Adrenal gland (tissue), 7 donors: ENCODE measurements around a stretch of chr7.

GRCh38 chr7:114434839-114435522, 20.4 kb downstream of the FOXP2 start:
- PRO-cap, 3 experiments = no peak in any of the 3 experiments
- RAMPAGE, long total RNA, 4 experiments = no peak in any of the 4 experiments
- RRBS = no CpG with 5 or more reads among the region's 3 CpGs

DNA sequence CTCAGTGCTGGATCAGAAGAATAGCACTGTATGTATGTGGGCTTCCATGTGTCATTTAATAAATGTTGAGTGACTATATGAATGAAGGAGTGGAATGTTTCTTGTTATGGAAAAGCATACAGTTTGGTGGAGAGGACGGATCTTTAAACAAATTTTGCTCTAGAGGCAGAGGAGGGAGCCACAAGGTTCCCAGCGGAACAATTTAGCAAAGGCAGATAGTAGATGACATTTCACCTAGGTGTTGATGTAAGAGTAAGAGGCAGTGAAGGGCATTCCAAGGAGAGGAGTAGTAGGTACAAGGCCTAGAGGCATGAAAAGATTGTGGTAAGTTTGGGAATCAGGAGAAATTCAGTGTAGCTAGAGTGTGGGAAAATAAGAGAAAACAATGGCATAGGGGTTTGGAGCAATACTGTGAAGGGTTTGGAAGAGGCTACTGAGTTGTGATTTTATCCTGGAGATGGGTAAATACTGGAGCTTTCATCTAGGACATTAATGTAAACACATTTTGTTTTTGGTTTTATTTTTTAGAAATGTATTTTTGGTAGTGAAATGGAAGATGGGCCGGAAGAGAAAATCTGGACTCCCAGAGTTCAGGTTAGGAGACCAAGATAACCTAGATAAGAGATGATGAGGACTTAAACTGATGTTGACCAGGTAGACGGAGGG, 43.1 kb downstream of the MDFIC start:
- PRO-cap, 3 experiments = no peak in any of the 3 experiments
- RAMPAGE, long total RNA, 4 experiments = start-site peak on the plus strand in 1 of 4 experiments, centred at position 173 of the sequence, 8 reads per replicate
- RRBS = no CpG with 5 or more reads among the region's 4 CpGs

DNA sequence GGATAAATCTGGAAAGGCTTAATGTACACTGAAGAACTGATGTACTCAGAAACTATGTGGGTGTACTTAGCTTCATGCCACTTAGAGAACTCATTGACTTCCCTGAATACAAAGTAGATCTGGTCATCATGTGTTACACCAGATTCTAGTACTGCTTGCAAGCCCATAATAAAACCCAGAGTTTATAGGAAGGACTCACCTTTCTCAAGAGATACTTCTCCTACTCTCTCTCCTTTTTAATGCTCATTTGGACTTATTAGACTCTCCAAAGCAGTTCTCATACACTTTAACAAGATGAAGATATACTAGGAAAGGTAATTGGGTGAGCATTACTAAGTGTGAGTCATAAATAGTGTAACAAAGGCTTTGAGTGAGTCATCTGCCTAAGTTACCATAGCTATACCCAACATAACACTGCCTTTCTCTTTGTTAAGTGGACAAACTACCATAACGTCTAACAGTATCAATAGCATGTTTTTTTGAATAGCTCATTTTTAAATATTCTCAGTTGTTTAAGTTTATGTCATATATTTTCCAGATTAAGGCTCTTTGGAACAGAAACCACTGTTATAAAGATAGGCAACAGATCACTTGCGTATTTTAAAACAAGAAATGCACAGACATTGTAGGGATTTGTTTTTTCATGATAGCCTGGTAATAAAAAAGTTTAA, 309.2 kb downstream of the MDFIC start:
- PRO-cap, 3 experiments = no peak in any of the 3 experiments
- RAMPAGE, long total RNA, 4 experiments = no peak in any of the 4 experiments
- RRBS = no CpG with 5 or more reads among the region's 2 CpGs

GRCh38 chr7:116210818-116211858, 799 bp downstream of the TES start:
- PRO-cap, 3 experiments = peak in 3 of 3 experiments; most common plus-strand start chr7:116211167 (in 2); most common minus-strand start chr7:116211464 (in 3)
- RAMPAGE, long total RNA, 4 experiments = no peak in any of the 4 experiments
- RRBS = 2% methylated on average over 3 of the region's 44 CpGs

- PRO-cap, 3 experiments = no peak in any of the 3 experiments
- RAMPAGE, long total RNA, 4 experiments = no peak in any of the 4 experiments
- RRBS = no CpG with 5 or more reads among the region's 4 CpGs
Measured at GRCh38 chr7:116228264-116228622, 17.9 kb downstream of the TES start.

- PRO-cap, 3 experiments = peak in 2 of 3 experiments; most common plus-strand start chr7:116512216 (in 2); most common minus-strand start chr7:116511601 (in 1)
- RAMPAGE, long total RNA, 4 experiments = no peak in any of the 4 experiments
- RRBS = no CpG with 5 or more reads among the region's 12 CpGs
Measured at GRCh38 chr7:116511368-116512532, 12.2 kb downstream of the CAV2 start.

DNA sequence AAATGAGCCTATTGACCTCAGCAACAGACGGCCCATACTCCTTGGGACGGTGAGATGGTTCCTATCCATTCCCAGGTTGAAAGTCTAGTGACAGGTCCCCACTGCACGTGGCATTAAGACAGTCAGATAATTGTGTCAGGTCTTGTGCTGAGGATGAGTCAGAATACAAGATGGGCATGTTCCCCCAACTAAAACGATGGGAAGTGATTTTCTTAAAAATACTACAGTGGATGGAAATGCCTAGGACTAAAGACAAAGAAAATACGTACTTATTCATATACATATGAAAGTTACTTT, 2.1 kb downstream of the CAV1 start:
- PRO-cap, 3 experiments = no peak in any of the 3 experiments
- RAMPAGE, long total RNA, 4 experiments = no peak in any of the 4 experiments
- RRBS = no CpG with 5 or more reads among the region's 5 CpGs

GRCh38 chr7:116559043-116560011, 34.5 kb downstream of the CAV1 start:
- PRO-cap, 3 experiments = no peak in any of the 3 experiments
- RAMPAGE, long total RNA, 4 experiments = no peak in any of the 4 experiments
- RRBS = no CpG with 5 or more reads among the region's 9 CpGs

- PRO-cap, 3 experiments = no peak in any of the 3 experiments
- RAMPAGE, long total RNA, 4 experiments = no peak in any of the 4 experiments
- RRBS = no CpG with 5 or more reads among the region's 9 CpGs
Measured at GRCh38 chr7:116592253-116592869, 67.5 kb downstream of the CAV1 start.

DNA sequence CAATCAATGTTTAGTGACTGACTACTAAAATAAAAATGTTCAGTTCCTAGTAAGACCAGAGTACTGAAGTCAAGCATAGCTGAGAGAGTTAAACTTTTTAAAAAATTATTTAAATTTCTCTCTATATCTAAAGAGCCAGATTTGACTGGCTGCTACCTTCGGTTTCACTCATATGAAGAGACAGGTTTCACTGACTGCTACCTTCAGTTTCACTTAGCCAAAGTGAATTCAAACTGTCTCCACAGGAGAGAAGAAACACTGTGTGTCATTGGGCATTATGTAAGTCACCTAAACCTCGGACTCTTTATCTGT, 41.7 kb upstream of the MET start:
- PRO-cap, 3 experiments = no peak in any of the 3 experiments
- RAMPAGE, long total RNA, 4 experiments = no peak in any of the 4 experiments
- RRBS = no CpG with 5 or more reads among the region's 2 CpGs

DNA sequence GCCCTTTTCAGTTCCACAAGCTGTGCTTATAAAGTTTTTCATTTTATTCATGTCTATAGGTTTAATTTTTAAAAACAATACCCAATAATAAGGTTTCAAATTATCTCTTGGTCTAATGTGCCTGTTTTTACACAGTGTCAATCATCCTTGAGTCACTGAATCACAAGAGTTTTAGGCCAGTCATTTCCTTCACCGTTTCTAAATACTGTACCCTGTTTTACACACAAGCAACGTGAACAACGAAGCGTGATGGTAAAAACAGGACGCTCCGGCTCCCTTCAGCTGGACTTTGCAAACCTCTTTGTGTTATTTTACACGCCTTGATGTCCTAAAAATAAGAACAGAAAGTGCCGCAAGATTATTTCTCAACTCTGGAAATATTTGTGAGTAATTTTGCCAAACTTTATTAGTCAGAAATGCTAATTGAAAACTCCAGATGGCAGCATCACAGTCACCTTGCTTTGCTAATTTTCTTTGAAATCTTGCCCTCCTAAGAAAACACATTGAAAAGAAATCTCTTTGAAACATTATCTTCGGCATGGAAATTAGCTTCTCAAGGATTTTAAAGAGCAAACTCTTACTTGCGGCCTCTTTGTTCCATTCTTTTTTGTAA, 38.5 kb upstream of the MET start:
- PRO-cap, 3 experiments = no peak in any of the 3 experiments
- RAMPAGE, long total RNA, 4 experiments = no peak in any of the 4 experiments
- RRBS = no CpG with 5 or more reads among the region's 10 CpGs

- PRO-cap, 3 experiments = no peak in any of the 3 experiments
- RAMPAGE, long total RNA, 4 experiments = no peak in any of the 4 experiments
- RRBS = no CpG with 5 or more reads among the region's 4 CpGs
Measured at GRCh38 chr7:117011210-117011766, 58.0 kb downstream of the ST7 start.

- PRO-cap, 3 experiments = no peak in any of the 3 experiments
- RAMPAGE, long total RNA, 4 experiments = no peak in any of the 4 experiments
- RRBS = no CpG with 5 or more reads among the region's 1 CpG
Measured at GRCh38 chr7:117026490-117027021, 73.3 kb downstream of the ST7 start.

GRCh38 chr7:117065484-117066110, 112.3 kb downstream of the ST7 start:
- PRO-cap, 3 experiments = no peak in any of the 3 experiments
- RAMPAGE, long total RNA, 4 experiments = no peak in any of the 4 experiments
- RRBS = no CpG with 5 or more reads among the region's 6 CpGs

- PRO-cap, 3 experiments = no peak in any of the 3 experiments
- RAMPAGE, long total RNA, 4 experiments = no peak in any of the 4 experiments
- RRBS = no CpG with 5 or more reads among the region's 5 CpGs
Measured at GRCh38 chr7:117110334-117111091, 157.2 kb downstream of the ST7 start.

DNA sequence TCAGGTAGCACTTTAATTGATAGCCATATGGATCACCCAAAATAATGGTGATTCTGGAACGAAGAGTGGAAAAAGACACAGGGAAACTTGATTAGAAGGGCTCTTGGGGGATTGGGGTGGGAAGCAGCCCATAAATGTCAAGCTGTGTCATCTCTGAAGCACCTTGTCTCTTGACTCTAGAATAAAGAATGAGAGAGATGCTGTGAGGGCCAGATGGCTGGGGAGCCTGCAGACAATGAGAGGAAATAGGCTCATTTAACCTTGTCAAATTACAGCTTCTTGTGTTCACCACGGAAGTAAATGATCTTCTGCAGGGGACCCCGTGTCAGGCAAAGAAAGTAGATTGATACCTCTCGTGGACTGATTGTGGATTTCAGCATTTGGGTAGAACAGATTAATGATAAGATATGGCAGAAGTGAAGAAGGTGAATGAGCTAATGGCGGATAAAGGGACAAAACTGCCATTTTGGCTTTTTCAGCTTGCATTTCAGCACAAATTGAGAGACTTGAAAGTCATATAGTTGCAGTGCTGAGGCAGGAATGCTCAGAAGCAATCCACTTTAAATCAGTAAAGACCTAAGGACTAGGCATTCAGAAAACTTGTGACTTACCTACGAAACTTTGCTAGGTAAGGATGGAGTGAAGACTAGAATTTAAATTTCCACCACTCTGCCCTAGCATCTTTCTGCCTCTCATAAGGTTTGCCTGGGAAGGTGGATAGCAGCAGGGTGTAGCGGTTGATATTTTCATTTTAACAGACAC, 159.5 kb downstream of the ST7 start:
- PRO-cap, 3 experiments = no peak in any of the 3 experiments
- RAMPAGE, long total RNA, 4 experiments = no peak in any of the 4 experiments
- RRBS = no CpG with 5 or more reads among the region's 7 CpGs

- PRO-cap, 3 experiments = no peak in any of the 3 experiments
- RAMPAGE, long total RNA, 4 experiments = no peak in any of the 4 experiments
- RRBS = no CpG with 5 or more reads among the region's 1 CpG
Measured at GRCh38 chr7:117382009-117382321, 45.3 kb downstream of the ASZ1 start.

DNA sequence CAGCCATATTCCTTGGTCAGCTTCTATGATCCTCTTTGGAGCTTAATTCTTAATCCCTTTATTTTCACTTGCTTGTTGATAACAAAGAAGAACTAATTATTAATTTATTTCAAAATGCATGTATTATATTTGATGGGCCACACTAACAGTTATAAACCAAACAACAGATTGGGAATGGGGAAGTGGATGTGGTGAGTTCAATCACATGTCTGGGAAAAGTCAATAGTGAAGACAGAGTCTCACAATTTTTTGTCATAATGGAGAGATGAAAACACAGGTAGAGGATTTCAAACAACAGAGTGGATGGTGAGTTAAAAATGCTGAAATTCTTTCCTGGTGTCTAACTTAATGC, 1.7 kb upstream of the CFTR start:
- PRO-cap, 3 experiments = no peak in any of the 3 experiments
- RAMPAGE, long total RNA, 4 experiments = no peak in any of the 4 experiments

DNA sequence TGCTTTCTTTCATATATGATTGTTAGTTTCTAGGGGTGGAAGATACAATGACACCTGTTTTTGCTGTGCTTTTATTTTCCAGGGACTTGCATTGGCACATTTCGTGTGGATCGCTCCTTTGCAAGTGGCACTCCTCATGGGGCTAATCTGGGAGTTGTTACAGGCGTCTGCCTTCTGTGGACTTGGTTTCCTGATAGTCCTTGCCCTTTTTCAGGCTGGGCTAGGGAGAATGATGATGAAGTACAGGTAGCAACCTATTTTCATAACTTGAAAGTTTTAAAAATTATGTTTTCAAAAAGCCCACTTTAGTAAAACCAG, 55.3 kb downstream of the CFTR start:
- PRO-cap, 3 experiments = no peak in any of the 3 experiments
- RAMPAGE, long total RNA, 4 experiments = no peak in any of the 4 experiments
- RRBS = no CpG with 5 or more reads among the region's 3 CpGs

DNA sequence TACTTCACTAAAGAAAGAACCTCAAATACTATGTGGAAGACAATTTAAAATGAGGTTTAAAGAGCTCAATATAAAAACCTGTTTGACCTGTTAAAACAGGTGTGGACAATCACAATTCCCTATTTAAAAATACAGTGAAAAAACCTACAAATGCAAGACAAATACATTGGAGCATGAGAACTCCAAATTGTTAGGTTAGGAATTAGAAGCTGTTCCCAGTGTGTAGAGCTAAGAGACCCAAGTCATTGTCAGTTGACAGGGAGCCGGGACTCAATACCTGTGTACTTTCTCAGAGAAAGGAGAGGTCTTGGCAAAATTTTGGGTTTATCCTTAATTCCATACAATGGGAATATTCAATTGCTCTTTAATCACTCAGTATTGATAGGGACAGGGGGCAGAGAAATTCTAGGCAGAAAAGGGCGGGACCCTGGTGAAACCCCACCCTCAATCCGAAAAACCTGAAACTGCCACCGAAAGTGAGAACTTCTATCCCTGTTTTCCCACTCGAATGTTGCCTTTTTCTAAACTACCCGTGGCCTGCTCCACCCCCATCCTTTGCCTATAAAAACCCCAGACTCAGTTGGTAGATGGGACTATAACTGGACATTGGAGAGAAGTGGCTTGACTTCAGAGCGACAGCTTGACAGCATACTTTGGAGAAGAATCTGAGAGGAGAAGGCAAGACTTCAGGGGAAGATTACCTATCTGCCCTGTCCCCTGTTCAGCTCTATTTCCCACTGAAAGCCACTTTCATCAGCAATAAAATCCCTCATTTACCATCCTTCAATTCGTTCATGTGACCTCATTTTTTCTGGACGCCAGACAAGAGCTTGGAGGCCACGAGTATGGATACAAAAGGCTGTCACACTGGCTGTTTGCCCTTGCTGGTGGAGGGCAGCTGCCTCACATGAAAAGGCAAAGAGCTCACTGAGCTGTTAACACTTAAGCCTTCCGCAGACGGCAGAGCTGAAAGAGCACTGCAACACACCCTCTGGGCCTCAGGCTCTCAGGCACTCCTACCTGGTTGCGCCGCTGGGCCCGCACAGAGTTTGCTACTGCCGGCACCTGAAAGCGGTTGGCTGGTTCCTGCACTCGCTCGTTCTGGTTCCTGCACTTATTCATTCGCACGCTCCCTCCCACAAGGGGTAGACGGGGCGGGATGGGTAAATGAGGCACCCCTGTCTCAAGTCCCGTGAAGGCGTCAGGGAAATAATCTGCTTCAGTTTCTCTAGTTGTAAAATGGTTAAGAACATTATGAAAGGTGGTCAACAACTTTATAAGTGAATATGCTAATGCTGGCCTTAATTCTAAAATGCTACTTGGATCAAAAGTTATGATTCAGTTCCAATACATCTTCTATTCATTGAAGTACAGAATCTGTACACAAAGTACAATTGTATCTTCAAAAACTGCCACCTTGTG, 193.3 kb downstream of the CFTR start:
- PRO-cap, 3 experiments = no peak in any of the 3 experiments
- RAMPAGE, long total RNA, 4 experiments = no peak in any of the 4 experiments
- RRBS = no CpG with 5 or more reads among the region's 25 CpGs